Mucosa of descending colon (tissue), 1 donor: ENCODE data around the gene HHIPL1.

- PRO-cap: no peak
Observed at GRCh38 chr14:99263484-99264297, 8.3 kb downstream of the BCL11B start.

DNA sequence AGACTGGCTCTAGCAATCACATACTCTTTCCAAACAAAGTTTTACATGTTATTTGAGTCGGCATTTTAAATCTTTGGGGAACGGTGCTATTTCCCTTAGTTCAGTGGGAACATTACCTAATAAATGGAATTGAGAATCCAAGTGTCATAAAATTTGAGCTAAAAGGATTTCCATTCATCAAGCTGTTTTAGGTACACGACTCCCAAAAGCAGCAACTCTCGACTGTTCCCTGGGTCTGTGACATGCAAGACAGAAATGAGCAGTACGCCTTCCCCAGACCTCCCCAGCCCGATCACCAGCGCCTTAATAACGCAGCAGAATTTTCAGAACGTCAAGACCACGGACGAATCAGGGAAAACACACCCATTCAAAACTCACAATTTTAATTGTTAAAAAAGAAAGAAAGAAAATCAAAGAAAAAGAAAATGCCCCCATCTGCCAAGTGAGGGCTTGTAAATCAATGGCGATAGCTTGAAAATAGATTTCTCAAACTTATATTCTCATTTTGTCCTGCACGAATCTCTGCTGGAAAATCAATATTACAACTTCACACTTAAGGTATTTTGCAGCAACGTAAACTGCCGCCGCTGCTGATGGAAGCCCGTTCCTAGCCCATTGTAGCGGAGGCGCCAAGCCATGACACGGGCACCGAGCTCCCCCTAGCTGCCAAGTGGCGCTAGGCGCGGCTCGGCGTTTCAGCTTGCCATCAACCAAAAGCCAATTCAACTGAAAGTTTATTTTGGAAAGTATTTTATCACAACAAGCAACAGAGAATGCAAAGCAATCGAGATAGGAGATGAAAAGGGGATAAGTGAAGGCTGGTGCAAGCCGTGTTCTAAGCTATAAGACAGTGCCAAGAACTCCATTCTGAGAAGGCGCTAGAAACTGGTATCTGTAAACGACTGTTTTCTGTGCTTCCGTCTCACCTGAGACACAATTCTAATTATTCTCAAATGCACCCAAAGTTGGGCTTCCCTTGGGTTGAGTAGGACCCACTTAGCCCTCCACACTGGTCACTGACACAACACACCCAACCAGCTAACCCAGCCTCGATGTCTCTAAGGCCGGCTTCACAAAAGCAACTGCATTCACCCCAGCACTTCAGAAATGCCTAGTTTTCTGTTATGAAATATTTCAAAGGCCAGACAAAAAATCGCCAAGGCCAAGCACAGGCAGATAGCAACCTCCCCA is 5.5 kb downstream of the BCL11B start:
- PRO-cap: no peak

DNA sequence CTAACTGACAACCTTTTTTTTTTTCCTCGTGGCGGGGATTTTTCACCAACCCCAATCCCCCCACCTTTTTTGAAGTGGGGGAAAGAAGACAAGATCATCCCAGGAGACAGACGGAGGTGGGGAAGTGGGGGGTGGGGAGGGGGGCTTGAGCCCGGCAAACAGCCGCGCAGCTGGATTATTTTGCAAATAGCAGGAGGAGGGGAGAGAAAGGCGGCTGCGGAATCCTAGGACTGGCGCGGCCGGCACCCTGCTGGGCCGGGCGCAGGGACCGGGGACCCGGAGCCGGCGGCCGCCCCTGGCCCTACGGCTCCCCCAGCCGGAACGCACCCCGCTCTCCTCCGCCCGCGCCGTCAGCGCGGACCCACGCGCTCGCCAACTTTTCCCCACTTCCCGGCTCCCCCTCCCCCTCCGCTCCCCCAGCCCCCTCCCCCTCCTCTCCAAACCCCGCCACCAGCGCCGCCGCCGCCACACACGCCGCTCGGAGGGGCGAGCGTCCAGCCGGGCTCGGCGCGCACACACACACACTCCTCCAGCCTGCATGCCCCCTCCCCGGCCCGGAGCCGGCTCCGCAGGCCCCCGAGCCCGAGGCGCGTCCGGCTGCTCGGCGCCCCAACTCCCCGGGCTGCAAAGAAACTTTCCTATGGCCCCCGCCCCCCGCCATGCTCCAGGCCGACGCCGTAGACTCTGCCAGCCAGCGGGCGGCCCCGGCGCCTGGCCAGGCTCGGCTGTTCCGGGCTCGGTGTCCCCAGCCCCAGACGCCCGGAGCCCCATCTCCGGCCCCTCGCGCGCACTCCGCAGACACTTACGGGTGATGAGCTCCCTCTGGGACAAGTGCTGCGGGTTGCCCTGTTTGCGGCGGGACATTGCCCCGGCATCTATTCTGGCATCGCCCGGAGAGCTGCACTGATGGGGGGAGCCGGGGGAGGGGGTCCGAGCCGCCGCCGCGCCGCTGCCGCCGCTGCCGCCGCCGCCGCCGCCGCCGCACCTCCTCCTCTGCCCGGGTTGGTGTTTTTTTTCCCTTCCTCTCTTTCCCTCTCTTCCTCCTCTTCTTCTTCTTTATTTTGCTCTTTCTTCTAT is 1.3 kb downstream of the BCL11B start:
- PRO-cap: bidirectional peak, plus-strand start at position 468 of the sequence, minus-strand start at position 355 of the sequence; bidirectional peak, plus-strand start at position 927 of the sequence, minus-strand start at position 587 of the sequence; unidirectional peak, minus-strand start at position 995 of the sequence

- PRO-cap: no peak
Observed at GRCh38 chr14:99592649-99593278, 11.2 kb downstream of the CCDC85C start.

GRCh38 chr14:99644390-99645527 is at the start of gene HHIPL1:
TSS of gene HHIPL1 (plus strand) at chr14:99645129.
- PRO-cap: no peak

GRCh38 chr14:99682546-99683055 is 1.5 kb upstream of the CYP46A1 start:
- PRO-cap: no peak

GRCh38 chr14:99729953-99730481 is 45.9 kb downstream of the CYP46A1 start:
- PRO-cap: no peak

- PRO-cap: no peak
Observed at GRCh38 chr14:99772870-99773414, 20.3 kb upstream of the EML1 start.

- PRO-cap: no peak
Observed at GRCh38 chr14:99792630-99792939, 628 bp upstream of the EML1 start.

DNA sequence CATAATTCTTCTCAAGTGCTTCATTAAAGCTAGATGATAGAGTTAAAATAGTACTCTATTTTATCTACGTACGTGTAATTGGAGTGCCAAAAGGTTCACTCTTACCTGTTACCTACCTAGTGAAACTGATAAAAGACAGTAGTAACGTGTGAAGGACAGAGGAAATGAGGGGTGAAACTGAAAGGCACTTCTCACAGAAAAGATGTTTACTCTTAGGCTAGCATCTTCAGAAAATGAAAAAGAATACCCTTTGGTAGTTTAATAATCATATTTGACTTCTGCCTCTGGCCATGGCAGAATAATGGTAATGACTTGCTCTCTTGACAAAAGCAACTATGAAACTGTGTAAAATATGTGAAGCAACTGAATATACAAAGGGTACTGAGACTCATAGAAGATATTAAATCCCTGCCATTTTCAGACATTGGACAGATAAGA is 6.4 kb upstream of the EVL start:
- PRO-cap: no peak

- PRO-cap: no peak
Observed at GRCh38 chr14:100093224-100093626, 28.0 kb downstream of the EVL start.

GRCh38 chr14:100147857-100148389 is 11.5 kb downstream of the DEGS2 start:
- PRO-cap: no peak

GRCh38 chr14:100304792-100305204 is 1.4 kb downstream of the SLC25A29 start:
- PRO-cap: unidirectional peak, plus-strand start at chr14:100305078

- PRO-cap: no peak
Observed at GRCh38 chr14:100312583-100313025, 6.4 kb upstream of the SLC25A29 start.

DNA sequence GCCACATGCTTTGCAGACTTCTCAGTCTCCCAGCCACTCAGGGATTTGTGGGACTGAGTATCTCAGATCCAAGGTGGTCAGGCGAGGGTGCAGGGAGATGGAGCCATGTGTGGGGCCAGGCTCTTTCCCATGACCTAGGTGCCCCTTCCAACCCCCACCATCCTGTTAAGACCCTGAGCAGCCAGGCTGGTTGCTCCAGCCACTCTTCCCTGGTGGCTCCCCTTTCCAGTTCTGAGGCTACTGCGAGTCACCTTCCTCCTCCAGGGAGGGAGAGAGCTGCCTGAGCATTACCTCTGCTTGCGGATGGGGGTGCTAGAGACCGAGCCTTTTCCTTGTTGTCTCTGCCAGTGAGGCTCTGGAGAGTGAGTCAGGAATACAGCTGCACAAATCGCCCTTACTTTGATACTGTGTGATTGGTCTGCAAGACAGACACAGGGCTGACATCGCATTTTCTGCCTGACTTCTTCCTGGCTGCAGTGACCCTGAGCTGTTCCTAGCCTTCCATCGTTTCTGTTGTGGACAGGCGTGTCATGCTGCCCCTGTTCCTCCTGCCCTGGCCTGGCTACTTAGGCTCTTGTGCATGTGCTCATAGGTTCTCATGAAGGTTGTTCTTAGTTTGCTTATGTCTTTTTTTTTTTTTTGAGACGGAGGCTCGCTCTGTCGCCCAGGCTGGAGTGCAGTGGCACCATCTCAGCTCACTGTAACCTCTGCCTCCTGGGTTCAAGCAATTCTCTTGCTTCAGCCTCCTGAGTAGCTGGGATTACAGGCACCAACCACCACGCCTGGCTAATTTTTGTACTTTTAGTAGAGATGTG is 41.2 kb downstream of the WDR25 start:
- PRO-cap: bidirectional peak, plus-strand start at position 459 of the sequence, minus-strand start at position 233 of the sequence

DNA sequence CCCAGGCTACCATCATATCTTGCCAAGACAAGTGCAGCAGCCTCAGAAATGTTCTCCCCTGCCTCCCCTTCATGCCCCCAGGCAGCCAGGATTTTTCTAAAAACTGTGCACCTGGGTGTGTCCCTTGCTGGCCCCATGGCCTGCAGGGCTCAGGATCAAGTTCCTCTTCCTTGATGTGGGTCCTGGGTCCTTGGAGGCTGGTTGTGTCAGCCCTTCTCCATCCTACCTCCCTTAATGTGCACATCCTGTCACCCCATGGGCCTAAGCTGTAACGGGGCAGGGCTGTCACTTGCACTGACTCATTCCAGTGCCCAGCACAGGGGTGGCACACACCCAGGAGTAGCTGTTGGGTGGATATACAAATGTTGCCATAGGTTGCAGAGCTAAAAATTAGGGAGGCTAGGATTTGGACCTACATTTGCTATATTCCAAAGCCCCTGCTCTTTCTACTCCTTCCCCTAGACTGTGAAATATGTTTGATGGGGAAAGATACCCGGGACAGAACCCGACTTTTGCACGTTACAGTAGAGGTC is 48.8 kb downstream of the WDR25 start:
- PRO-cap: no peak

GRCh38 chr14:100440853-100441318 is 64.6 kb downstream of the WDR25 start:
- PRO-cap: no peak

DNA sequence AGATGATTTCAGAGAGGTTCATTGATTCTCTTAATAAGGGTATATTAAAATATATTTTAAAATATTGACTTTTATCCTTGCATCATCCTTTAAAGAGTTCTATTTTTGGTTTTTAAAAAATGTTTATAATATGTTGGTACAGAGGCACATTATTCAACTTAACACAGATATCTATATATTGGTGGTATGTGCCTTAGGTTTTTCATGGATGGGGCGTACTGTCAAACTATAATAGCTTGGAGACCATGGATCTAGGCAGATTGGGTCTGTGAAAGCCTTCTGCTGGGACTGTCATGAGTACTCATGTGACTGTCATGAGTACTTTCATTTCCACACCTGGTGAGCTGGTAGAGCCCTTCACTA is 104.9 kb downstream of the BEGAIN start:
- PRO-cap: no peak

DNA sequence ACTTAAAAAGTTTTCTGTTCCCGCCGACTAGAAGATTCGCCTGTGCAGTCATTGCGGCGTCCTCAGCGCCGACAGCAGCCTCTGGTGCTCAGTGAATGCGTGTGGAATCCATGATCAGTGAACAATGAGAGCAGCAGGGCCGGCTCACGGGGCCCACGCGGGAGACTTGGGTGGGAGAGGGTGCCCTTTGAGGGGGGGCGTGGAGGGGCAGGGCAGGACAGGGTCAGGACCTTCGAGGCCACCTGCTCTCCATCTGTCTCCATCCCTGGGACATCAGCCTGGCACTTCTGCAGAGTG is 24.4 kb downstream of the BEGAIN start:
- PRO-cap: no peak

- PRO-cap: no peak
Observed at GRCh38 chr14:100664168-100664745, 62.4 kb upstream of the DLK1 start.